CD14-positive monocyte (primary cell): ENCODE measurements around the genes IRAK1BP1, ME1 and SNAP91.

DNA sequence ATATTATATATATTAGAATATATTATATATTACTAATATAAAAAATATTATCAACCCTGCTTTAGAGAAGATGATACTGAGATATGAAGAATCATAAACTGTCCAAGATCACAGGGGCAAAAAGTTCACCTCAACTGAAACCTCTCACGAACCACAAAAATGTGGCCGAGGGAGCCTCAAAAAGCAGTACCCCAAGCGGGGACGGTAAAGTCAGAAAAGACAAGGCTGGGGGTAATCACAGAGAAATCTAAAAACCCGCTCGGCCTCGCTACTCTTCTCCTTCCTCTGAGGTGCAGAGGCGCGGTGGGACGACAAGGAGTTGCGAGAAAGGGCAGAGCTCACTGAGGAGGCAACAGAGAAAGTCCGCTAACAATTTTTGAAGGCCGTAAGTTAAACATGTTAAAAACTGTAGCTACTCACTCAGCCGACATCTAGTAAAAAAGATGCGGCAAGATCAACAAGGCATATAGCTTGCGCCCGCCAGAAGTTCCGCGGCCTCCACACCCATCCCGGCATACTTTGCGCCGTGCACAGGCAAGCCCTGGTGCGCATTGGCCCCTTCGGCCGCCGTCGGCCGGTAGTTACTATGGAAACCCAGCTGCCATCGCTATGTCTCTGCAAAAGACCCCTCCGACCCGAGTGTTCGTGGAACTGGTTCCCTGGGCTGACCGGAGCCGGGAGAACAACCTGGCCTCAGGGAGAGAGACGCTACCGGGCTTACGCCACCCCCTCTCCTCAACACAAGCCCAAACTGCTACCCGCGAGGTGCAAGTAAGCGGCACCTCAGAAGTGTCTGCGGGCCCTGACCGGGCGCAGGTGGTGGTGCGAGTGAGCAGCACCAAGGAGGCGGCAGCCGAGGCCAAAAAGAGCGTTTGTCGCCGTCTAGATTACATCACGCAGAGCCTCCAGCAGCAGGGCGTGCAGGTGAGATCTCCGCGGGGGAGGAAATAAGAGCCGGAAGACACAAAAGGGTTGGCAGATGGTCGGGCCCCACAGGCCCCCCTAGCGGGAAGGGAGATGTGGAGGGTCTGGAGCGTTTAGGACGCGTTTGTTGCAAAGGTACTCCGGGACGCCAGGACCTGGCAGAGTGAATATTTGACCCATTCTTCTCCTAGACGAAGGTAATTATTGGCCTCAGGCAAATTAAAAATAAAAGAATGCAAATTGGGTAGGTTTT lies at the start of gene IRAK1BP1:
Gene IRAK1BP1, plus strand, starts transcription at position 584 of the 1,177 bp plus-strand sequence.
- CAGE, long polyA plus RNA, result no peak

- CAGE, long polyA plus RNA, result no peak
Observed at GRCh38 chr6:79025440-79025796, 52.6 kb downstream of the PHIP start.

GRCh38 chr6:79073813-79074312 lies 4.2 kb downstream of the PHIP start:
- CAGE, long polyA plus RNA, result no peak

DNA sequence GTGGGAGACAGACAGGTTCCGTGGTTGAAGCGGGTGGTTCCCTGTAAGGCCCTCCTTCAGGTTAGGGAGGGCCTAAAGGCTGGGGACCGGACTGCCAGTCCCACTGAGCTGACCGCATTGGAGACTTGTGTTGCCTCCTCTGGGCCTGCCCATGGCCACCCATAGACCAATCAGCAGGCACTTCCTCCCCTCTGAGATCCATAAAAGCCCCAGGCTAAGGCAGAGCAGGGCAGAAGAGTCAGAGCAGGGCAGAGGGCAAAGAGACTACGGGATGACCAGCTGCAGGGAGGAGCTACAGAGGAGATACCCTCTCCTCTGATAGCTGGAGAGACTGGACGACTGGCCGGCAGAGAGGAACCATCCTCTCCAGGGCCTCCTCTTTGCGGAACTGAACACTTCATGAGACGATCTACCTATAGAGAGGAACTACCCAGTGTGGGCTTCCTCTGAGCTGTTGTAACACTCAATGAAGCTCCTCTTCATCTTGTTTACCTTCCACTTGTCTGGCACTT lies 537.3 kb downstream of the TENT5A start:
- CAGE, long polyA plus RNA, result no peak

GRCh38 chr6:81487317-81487862 lies 265.1 kb downstream of the TENT5A start:
- CAGE, long polyA plus RNA, result no peak

DNA sequence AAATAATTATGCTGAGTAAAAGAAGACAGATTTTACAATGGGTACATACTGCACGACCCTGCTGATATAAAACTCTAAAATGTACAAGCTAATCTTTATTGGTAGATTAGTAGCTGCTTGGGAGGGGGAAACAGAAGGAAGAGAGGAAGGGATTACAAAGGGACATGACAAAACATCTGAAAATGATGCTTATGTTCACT lies 66.2 kb downstream of the IBTK start:
- CAGE, long polyA plus RNA, result no peak

DNA sequence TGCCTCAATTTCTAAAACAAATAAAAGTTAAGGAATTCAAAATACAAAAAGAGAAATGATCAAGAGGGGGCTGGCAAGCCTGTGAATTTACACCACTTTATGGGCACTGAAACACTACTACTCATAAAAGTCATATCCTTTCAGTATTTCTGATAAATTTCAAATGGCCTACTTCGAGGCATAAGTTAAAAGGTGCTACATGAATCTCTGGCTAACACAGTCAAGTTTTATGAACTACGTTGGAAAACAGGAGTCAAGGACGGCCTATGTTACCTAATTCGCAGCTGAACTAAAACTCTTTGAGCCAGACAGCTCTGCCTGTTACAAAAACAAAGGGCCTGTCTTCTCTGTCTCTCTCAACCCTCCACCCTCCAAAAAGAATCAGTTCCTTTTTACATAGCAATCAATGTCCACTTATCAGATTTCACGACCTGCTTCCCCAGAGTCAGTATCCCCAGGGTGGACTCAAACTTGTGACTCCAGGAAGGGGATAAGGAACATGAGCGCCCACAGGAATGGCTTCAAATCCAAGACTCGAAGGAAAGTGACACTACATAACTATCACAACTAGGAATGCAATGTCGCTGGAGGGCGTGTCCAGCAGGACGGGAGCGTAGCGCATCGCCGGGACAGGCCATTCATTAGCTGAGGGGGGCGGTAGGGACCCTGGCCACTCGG lies 704 bp downstream of the IBTK start:
- CAGE, long polyA plus RNA, result no peak

DNA sequence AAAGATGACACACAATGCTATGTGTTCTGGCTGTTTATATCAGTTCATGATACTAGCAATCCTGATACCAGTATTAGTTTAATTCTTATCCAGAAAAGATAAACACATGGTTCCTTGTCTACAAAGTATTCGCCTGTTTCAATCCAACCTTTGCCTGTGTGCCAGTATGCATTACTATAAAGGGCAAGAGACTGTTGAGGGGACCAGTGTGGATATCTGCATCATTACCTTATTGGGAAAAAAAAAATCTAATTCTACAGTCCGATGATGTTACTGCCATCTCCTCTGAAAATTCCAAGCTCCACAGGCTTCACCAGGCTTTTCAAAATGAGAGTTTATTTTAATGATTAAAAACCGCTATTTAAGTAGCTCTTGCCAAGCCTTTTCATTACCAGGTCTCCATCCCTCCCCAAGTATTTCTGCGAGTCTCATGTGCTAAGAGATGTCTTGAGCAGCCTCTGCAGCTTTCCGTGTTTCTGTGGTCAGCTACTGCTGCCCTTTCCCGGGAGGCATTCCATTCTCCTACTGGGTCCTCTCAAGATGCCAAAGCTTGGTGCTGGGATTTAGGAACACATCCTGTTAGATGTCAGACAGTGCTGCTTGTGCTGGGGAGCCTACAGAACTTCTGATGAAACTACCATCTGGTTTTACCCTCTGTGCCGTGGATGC lies 4.1 kb downstream of the RWDD2A start:
- CAGE, long polyA plus RNA, result no peak

DNA sequence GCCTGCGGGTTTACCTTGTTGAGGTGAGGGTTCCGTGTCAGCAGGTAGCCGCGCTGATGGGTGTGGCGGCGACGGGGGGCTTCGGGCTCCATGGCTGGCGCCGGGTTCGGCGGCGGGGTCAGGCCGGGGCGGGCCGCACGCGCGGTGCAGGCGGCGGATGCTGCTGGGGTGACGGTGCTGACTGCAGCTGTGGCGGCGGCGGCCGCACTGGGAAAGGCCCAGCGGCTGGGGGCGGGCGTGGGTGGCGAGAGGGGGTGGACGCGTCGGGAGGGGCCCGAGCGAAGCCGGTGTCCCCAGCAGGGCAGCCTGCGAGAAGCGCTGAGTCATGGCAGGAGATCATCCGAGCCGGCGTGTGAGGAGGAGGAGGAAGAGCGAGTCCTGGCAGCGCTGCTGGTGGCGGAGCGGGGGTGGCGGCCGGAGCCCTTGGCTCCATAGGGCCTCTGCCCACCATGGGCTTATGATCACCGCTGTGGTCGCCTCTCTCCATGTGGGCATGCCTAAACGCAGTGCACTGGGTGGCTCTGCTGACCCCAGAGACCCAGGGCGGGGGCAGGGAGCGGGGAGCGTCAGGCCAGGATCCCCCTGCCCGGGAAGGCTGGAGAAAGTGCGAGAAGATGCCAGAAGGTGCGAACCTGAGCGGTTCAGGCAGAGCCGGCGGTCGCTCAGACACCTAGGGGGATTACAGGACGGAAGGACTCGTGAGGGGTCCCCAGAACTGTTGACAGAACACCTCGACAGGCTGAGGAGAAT lies at the start of gene ME1:
Gene ME1, minus strand, starts transcription at position 189 of the 750 bp plus-strand sequence.
- CAGE, long polyA plus RNA, result no peak

DNA sequence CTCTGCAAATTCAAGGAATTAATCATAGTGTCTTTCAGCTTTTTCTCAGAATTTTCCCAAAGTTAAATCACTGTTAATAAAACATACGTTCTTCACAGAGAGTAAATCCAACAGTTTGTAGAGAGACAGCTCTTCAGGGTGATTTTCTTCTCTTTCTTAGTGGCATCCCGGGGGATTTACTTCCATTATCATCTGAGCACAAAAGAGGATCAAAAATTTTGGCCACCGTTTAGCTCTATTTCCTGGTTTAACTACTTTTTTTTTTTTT lies 28.2 kb upstream of the ME1 start:
- CAGE, long polyA plus RNA, result no peak

- CAGE, long polyA plus RNA, result no peak
Observed at GRCh38 chr6:83709002-83709842, at the start of gene SNAP91. Gene SNAP91, minus strand, starts transcription at chr6:83709101.

DNA sequence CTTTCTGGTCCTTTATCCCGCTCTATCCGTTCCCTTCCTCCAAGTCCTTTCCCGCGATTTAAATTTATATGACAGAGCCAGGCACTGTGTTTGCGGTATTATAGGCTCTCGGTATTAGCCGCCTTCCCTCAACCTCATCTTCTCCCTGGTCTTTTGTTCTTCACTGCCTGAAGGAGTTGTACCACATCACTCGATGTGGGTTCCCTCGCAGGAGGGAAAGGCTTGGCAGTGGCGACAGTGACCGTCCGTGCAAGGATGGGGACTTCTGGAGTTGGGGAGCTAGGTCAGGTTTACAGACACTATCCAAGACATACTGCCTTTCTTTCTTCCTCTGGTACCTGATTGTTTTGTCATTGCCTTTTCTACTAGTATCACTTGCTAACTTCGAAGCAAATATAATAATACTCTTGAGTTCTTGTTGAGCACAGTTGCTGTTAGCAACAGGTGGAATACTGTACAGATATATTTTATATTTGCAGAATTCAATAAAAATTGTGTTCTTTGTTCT lies 631 bp downstream of the CYB5R4 start:
- CAGE, long polyA plus RNA, result no peak

GRCh38 chr6:84033994-84034749 lies 600 bp downstream of the MRAP2 start:
- CAGE, long polyA plus RNA, result no peak

DNA sequence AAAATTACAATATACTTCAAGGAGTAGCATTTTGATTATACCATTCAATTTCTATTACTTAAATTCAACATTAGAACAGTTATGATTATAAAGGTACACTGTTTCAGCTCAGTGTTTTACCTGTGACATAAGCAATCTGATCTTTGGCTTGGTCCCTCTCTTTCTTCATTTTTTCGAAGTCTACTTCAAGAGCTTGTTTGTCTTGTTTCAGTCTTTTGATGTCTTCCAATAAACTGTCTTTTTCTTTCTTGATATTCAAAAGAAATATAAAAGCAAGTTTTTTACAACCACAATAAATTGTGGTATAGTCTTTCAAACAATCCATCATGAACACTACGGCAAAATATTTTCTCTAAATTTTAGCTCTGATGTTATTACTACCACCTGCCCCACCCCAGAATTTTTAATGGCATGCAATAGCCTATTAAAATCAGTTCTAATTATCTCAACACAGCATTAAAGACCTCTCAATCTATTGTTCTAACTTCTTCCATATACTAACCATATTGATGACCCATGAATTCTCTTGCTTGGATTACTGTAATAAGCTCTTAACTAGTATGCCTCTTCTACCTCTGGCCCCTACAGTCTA lies 64.3 kb downstream of the CEP162 start:
- CAGE, long polyA plus RNA, result no peak

GRCh38 chr6:84751989-84752538 lies 12.3 kb downstream of the TBX18 start:
- CAGE, long polyA plus RNA, result no peak

DNA sequence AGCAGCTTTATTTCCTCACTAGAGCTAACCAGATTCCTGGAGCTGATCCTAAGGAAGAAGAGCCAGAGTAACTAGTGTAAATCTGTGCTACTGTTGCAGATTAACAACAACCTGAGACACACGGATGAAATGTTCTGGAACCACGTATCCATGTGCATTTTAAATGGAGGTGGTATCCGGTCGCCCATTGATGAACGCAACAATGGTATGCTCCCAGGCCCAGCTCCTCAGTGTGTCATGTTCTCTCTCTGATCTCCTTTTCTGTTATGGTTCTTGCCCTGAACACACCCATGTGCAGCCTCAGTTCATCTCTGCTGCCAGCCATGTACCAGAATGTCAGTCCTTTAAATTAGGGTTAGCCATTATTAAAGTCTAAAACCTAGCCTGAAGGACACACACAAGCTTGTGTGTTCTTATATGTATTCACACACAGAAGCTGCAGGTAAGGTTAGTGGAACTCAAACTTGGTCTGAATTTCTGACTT lies 39.6 kb downstream of the NT5E start:
- CAGE, long polyA plus RNA, result no peak

DNA sequence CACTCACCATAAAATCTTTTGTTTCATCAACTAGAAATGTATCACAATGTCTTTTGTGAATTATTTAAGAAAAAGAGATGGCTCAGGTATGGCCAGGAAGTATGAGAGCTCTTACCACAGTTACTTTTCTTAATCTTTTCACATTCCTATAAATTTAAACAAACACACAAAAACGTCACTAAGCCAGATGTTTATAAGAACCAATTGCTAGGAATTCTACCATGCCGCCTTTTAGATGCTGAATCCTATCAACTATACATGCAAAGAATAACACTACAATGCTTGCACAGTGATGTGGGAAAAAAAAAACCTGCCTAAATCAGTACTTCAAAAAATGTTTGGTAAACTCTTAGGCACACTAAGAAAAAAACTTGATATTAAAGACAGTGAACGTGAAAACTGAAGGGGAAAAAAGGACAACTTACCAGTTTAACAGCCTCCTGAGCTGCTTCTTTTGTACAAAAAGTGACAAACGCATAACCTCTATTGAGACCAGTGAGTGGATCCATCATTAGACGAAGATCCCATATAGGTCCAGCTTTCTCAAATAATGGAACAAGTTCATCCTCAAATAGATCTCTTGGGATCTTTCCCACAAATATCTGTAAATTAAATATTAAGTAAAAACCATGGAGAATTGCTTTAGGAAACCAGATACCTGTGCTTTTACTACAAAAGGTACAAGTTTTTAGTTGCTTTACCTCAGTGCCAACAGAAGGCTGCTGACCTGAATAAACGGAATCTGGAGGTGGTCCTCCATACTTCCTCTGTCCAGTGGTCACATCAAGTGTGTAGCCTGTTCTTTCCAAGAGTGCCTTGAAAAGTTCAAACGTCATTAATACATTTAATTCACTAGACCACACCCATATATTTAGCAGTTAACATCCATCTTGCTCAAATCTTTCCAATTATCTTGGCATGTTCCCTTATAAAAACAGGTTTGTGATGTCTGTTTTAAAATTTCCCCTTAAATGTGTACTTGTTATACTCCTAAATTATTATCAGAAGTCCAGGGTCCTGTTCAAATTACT lies 5.8 kb downstream of the SYNCRIP start:
- CAGE, long polyA plus RNA, result no peak

- CAGE, long polyA plus RNA, result no peak
Observed at GRCh38 chr6:85673152-85674408, 30.9 kb upstream of the SYNCRIP start.

DNA sequence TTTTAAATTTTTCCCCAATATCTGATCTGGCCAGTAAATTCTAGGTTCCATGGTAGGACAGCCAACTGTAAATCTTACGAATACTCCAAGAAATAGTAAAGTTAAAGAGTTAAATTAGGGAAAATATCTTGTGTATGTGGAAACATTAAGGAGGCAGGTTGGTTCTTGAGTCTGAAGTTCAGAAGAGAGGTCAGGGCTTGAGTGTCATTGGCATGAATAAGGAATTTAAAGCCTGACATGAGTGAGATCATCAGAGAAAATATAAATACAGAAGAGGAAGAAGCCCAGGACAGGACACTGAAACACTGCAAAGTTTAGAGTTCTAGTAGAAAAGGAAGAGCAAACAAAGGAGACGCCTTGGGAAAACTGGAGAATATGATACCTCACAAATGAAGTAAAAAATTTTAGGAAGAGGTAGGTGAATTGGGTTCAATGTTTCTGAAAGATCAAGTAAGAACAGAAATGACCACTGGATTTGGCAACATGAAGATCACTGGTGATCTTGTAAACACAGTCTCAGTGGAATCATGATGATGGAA lies 41.5 kb upstream of the SYNCRIP start:
- CAGE, long polyA plus RNA, result no peak

GRCh38 chr6:86057166-86057766 lies 414.6 kb upstream of the SYNCRIP start:
- CAGE, long polyA plus RNA, result no peak